Fallopian tube (tissue), 1 donor: Measurements from ENCODE around the genes USP17L13, USP17L20, WDR1 and CPEB2.

GRCh38 chr4:9224655-9225176, at the start of gene USP17L13:
USP17L13 (plus strand) TSS chr4:9224896.
- PRO-cap = no peak

- PRO-cap = no peak
These were observed at the start of gene USP17L20 for GRCh38 chr4:9257936-9258217. USP17L20 (plus strand) TSS chr4:9258124.

DNA sequence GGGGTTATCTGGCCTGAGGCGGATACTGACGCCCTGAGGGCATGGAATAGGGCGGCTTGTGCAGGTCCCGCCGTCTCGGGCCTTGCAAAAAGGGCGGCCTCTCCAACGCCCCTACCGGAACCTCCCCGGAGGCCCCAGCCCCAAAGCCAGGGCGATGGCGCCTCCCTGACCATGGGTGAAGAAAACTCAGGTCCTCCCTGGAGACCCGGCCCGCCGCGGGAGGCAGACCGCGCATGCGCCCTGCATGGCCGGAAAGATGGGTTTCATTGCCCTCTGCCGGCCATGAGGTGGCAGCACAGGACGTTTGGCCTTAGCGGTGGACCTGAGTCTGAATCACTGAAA, 18.2 kb downstream of the USP17L30 start:
- PRO-cap = no peak

DNA sequence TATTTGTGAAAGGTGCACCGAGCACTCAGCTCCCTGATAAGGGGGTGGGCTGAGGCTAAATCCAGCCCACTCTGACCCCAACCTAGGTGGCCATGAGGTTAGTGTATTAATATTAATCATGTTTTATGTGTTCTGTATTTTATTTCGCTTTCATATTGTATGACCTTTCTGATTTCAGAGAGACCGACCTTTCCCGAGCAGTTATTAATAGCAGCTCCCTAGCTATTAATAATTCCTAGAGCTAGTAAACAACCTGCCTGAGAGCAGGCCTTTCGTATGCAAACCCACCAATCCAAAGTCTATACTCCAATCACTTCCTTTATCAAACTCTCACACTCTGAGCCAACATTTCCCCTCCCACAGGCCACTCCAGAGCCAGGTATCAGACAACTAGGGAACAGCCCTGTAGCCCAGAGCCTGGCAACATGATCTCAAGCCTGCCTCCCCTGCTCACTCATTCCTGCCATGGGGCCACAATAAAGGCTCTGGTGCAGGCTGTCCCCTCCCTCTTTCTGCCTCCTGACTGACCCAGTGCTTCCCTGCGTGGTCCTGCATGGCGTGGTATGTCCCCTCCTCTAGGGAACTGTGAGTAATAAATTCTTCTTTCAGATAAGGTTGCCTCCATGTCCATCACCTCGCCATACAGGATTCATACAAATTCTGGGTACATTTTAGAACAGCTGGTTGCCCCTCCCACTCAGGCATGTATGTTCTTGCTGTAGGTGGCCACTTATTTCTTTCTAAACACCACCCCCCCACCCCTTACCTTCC, 73.7 kb downstream of the SLC2A9 start:
- PRO-cap = bidirectional peak, plus-strand start at position 367 of the sequence, minus-strand start at position 227 of the sequence

- PRO-cap = no peak
These were observed 14.5 kb downstream of the SLC2A9 start for GRCh38 chr4:10006661-10007402.

DNA sequence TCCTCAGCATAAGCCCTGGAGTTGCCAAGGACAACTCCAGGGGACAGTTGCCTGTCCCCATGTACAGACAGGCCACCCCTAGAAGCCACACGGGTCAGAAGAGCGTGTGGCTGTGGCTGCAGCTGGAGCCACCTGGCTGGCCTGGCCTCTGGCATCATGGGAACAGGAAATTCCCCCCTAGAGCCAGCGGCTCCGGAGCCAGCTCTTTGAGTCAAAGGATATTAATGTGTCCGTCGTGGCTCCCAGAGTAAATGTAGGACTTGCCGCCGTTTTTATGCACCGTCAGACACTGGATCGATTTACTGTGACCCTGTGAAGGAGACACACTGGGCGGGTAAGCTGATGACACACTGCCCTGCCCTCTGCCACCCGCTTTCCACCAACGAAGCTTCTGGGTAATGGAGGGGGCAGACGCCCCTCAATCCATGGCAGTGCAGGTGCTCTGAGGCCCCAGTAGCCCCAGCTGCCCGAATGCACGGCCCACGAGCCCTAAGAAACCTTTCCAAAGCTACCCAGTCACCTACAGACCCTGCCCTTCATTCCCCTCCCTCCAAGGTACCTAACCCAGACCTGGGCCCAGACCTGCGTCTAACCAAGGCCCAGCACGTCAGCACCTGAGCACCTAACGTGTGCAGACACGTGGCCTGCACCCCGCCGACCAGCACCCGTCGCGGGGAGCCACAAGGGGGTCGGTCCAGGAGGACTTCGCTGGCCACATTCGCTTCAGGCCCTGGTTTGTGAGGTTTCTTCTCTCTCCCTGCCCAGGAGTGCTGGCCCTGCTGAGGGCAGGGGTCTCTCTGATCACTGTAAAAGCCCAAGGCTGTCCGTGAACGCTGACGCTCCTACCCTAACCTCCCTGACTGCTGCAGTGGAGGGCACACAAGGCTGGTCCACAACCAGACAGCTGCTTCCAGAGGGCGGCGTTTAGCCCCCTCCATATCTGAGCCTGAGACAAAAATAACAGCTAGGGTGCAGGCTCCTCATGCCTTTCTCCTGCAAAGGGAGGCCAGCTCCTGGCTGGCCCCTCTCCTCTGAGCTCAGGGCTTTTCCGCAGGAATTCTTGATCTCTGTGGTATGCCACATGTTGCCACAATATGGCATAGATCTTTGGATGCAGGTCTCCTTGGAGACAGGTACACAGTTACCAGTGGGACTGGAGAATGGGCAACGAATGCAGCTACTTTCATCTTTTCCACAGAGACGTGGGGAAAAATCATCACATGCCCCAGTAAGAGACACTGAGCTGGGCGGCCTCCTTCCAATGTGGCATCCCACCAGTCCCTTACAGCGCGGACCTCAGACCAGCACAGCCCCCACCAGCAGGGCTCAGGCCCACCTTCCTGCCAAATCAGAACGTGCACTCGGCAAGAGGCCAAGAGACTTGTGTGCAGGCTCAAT, 31.9 kb downstream of the WDR1 start:
- PRO-cap = unidirectional peak, minus-strand start at position 388 of the sequence

DNA sequence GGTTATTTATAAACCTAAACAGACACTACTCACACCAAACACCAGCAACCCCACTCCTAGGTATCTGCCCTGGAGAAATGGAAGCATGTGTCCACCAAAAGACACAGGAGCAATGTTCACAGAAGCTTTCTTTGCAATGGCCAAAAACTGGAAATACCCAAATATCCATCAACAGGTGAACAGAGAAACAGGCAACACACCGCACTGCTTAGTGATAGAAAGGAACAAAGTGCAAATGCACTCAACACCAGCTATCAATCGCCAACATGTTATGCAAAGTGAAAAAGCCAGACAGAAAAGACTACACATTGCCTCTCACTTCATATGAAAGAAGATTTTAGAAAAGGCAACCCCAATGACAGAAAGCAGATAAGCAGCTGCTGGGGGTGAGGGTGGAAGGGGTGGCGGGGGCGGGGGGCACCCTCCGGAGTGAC, 10.9 kb downstream of the WDR1 start:
- PRO-cap = no peak

DNA sequence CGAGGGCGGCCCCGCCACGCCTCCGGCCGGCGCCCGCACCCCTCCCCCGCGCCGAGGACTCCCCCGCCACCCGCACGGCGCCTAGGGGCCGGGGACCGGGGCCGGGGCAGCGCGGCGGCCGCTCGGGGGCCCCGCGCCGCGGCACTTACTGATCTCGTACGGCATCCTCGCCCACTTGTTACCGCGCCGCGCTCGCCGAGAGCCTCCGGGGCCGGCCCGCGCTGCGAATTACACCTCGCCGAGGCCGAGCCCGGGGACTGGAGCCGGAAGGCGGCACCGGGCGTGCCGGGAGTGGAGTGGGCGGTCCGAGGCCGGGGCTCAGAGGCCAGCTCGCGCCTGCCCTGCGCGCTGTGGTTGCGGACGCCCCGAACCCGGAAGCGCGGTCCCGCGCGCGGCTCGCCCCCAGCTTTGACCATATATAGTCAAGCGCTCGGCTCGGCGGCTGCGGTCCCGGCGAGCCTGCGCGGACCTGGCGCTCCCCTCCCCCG, at the start of gene WDR1:
WDR1 (minus strand) TSS at position 298 of the 488 bp plus-strand sequence.
- PRO-cap = bidirectional peak, plus-strand start outside the sequence, minus-strand start at position 371 of the sequence

DNA sequence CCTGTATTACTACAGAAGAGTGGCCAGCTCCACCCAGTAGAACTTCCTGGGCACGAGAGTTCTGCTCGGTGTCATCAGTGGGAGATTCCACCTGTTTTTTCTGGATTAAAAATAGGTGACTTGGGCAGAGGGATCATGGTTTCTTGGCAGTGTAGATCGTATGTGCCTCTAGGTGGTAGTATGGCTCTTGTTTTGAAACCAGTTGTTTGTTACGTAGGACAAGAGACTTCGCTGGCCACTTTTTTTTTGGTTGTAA, 43.6 kb upstream of the WDR1 start:
- PRO-cap = no peak

DNA sequence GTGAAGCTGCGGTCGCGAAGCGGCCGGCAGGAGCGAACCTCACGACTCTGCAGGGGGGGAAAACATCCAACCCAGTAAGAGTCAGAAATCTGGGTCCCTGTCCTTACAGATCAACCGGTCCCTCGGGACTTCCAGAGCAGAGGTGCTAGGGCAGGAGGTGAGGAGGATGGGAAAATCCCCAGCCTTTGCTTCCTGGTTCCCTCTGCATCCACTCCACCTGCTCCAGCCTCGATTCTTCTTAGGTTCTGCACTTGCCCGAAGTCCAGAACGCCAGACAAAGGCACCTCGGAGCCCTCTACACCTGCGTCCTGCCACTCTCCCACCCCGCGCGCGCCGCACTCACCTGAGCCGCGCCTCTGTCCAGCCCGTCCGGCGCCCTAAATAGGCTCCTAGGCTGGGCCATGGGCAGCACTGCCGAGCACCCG, 326 bp downstream of the HS3ST1 start:
- PRO-cap = no peak

GRCh38 chr4:11624886-11625325, 196.2 kb upstream of the HS3ST1 start:
- PRO-cap = no peak

- PRO-cap = no peak
These were observed 373.2 kb upstream of the HS3ST1 start for GRCh38 chr4:11801840-11802321.

- PRO-cap = no peak
These were observed 38.4 kb upstream of the NKX3-2 start for GRCh38 chr4:13582440-13583311.

GRCh38 chr4:13640130-13640766, 12.7 kb upstream of the BOD1L1 start:
- PRO-cap = no peak

- PRO-cap = no peak
These were observed 29.0 kb upstream of the BOD1L1 start for GRCh38 chr4:13656522-13657025.

DNA sequence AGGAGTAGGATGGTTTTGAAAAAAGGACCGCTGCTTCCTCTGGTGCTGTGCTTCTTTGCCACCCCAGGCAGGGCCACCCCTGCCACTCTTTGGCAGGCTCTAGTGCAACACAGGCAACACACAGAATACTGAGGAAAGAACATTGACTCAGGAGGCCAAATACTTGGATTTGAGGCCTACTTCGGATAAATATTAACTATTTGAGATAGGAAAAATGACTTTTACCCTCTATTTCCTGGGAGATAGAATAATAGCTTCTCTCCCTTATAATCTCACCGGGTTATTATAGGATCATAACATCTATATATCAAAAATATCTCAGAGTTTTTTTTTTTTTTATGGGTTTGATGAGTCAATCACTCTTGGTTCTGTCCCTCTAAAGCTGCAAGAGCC, 229.0 kb upstream of the BOD1L1 start:
- PRO-cap = no peak

DNA sequence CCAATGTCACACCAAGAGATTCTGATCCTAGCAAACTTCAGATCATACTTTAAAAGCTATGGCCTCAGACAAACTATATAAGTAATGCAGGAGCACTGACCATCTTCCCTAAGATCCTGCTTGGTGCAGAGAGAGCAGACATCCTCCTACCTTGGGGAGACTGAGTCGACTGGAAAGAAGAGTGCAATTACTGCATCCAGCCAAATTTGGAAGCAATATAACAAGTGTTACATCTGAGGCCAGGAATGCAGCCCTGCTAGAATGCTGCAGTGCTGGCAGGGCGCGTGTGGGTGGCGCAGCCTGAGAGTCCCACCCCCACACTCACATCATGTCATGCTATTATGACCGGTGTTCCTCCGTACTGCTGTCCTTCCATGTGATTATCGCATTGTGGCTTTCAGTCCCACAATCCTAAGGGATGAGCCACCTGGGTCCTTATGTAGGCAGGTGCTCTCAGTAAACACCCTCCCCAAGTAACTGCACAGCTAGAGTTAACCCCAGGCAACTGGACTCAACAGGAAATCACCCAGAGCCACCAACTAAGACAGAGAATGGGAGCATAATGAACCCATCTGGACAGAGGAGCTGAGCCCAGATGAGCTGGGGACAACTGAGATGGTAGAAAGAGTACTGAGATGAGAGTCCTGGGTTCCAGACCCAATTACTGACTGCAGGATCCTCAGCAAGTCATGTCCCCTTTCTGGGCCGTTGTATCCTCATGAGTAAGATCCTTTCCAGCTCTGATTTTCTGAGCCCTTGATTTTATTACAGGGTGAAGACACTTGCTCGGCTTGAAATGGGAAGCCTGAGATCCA, 122.5 kb upstream of the CPEB2 start:
- PRO-cap = no peak

DNA sequence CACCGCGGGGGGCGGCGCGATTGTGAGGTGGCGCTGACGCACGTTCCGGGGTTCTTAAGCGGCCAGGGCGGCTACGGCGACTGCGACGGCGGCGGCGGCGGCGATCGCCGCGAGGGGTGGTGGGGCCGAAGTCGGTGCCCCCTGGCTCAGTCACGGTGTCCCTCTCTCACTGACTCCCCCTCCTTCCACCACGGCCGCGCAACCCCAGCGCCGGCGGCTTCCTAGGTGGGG, at the start of gene CPEB2:
CPEB2 (plus strand) TSS at position 83 of the 231 bp plus-strand sequence.
- PRO-cap = bidirectional peak, plus-strand start at position 85 of the sequence, minus-strand start outside the sequence

GRCh38 chr4:15065937-15067071, 64.0 kb downstream of the CPEB2 start:
- PRO-cap = no peak

- PRO-cap = no peak
These were observed 114.3 kb downstream of the CPEB2 start for GRCh38 chr4:15116340-15117197.